ENCODE data around the gene NCBP2.

- PRO-cap, 8 experiments: no peak in any of the 8 experiments
Measured at GRCh38 chr3:196425820-196426300, 6.4 kb downstream of the UBXN7 start.

DNA sequence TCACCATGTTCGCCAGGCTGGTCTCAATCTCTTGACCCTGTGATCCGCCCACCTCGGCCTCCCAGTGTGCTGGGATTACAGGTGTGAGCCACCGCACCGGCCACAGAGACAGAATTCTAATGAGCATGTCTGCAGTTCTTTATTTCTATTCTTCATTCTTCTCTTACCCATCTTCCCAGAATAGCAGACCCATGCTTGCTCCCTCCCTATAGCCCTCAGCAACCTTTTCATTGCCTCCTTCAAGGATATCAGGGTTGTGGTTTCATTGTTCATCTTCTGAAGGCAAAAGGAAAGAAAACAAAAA, 257 bp downstream of the SMCO1 start:
- PRO-cap, 8 experiments: no peak in any of the 8 experiments

DNA sequence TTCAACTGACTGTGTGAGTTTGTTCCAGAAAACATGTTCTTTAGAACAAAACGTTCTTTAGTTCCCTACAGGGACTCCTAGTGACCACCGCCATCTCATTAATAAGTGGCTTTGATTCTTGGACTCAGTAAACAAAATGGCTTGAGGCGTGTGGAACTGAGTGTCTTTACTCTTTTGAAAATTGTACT, 15.5 kb upstream of the NRROS start:
- PRO-cap, 8 experiments: no peak in any of the 8 experiments

GRCh38 chr3:196624282-196624833, 15.1 kb upstream of the NRROS start:
- PRO-cap, 8 experiments: peak in 5 of 8 experiments; most common plus-strand start chr3:196624642 (in 5); most common minus-strand start chr3:196624458 (in 1)

DNA sequence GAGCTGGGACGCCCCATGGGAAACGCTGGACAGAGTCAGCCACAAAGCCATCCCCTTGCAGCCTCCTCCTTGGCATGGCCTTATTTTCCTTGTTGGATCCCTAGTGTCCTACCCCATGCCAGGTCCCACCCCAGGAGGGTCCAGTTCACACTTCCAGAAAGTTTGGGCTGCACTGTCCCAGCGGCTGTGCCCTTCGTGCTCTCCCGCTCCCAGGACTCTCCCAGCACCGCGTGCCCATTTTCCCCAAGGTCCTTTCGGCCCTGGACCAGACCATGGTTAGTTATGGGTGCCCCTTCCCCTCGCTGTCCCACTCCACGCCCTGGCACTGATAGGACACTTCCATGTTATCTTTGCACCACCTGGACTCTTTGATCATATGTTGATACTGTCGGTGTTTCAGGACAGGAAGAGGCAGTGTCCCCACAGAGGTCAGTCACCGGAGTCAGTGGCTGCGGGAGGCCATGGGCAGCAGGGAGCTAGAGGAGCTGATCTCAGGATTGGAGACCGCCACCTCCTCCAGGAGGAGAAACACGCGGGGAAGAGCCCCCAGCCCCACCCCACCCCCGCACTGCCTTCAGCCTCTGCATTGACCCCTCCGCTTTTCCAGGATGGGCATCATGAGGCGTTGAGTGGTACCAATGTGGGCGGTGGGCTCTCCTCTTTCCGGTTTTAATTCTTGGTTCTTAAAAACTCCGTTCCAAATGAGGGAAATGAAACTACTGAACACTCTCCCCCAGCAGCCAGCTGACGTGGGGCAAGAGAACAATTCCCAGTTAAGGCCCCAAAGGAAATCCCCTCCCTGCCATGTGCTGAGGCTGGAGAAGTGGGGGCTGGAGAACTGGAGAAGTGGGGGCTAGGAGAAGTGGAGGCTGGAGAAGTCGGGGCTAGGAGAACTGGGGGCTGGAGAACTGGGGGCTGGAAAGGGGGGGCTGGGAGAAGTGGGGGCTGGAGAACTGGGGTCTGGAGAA, 5.5 kb upstream of the NRROS start:
- PRO-cap, 8 experiments: peak in 1 of 8 experiments; most common plus-strand start position 837 of the sequence (in 1); most common minus-strand start position 610 of the sequence (in 1)

- PRO-cap, 8 experiments: peak in 7 of 8 experiments; most common plus-strand start chr3:196643329 (in 4); most common minus-strand start chr3:196643294 (in 7)
Measured at GRCh38 chr3:196642945-196643666, 3.6 kb downstream of the NRROS start.

GRCh38 chr3:196942266-196942624, at the start of gene NCBP2:
Gene NCBP2, minus strand, starts transcription at chr3:196942528.
- PRO-cap, 8 experiments: peak in 8 of 8 experiments; most common minus-strand start chr3:196942433 (in 7)

DNA sequence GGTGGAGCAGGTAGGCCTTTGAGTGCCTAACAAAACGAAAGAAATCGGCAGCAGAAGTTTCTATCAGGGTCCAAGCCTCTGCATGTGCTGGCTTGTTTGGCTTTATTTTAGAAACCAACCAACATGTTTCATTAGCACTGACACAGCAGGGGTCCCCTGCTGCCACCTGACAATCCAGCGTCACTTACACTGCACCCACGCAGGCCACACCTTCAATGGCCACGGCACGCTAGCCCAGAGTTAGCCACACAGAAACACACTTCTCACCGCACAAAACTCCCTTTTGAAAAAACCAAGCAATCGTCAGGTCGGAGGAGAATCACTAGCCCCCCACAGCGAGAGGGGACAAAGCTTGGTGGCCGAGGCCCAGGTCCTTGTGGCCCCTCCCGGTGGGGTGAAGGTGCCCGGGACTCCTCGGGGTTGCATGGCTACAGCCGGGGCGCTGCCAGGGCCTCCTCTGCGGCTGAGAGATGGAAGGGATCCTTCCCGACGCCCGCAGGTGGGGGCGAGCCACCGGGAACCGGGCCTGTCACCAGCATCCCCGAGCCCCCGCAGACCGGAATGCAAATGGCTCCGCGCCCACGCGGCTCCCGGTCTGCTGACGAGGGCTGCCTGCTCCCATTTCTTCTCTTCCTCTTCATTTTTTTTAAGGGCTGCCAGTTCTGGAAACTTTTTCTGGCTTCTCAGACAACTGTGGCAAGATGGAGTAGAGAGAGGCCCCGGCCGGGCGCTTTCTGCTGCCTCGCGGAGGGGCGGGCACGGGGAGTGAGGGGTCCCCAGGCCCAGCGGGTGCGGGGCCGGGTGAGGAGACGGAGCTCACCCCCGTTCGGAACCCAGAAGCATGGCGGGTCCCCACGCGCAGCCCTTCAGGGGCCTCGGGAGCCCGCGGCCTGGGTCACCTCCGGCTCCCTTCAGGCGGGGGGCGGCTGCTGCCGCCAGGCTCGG, 27.7 kb downstream of the MELTF start:
- PRO-cap, 8 experiments: no peak in any of the 8 experiments

DNA sequence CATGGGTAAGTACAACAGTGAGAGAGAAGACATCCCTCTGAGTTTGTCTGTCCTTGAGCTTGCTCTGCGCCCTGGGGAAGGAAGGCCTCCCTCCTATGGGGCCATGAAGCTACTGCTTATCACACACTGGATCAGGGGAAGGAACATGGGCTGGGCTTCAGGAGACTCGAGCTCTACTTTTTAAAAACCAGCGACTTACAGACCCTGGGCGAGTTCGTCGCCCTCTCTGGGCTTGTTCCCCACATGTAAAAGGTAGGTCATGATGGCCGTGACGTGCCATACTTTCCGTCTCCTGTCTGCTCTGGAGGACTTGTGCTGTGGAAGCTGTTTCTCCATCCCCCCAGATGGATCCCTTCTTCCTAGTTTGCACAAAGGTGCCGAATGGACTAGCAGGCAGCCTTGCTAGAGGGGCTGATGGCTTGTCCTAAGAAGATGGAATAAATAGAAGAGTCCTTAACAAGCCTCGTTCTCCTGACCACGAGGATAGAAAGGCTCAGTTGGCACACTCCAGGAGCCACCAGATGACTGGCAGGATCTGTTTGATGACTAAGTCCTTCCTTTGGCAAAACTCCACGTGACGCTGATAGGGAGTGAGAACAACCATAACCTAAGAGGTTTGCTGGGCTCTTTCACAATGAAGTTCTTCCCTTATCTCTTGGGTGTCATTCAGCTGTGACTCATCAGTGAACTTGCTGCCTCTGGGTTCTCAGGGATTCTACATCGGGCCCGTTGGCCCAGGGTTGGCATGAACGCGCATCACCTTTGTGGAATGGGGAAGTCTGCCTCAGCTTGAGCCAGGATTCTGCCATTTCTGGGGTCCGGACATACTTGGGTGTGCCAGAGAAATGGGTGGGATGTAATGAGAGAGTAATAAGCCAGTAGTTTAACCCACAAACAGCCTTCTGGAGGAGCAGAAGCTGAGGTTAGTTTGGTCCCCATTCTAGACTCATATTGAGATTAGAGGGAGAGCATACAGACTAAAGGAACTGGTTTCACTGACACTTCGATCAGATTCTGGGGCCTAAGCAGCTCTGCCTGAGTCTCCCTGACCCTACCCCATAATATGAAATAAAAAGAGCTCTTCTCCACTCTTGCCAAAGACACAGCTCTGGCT, 1.7 kb upstream of the MELTF start:
- PRO-cap, 8 experiments: peak in 5 of 8 experiments; most common plus-strand start position 680 of the sequence (in 4); most common minus-strand start position 527 of the sequence (in 5)

GRCh38 chr3:197062988-197063710, 33.5 kb upstream of the MELTF start:
- PRO-cap, 8 experiments: no peak in any of the 8 experiments

GRCh38 chr3:197090631-197091400, 61.2 kb upstream of the MELTF start:
- PRO-cap, 8 experiments: no peak in any of the 8 experiments

- PRO-cap, 8 experiments: no peak in any of the 8 experiments
Measured at GRCh38 chr3:197170523-197170996, 127.9 kb downstream of the DLG1 start.

DNA sequence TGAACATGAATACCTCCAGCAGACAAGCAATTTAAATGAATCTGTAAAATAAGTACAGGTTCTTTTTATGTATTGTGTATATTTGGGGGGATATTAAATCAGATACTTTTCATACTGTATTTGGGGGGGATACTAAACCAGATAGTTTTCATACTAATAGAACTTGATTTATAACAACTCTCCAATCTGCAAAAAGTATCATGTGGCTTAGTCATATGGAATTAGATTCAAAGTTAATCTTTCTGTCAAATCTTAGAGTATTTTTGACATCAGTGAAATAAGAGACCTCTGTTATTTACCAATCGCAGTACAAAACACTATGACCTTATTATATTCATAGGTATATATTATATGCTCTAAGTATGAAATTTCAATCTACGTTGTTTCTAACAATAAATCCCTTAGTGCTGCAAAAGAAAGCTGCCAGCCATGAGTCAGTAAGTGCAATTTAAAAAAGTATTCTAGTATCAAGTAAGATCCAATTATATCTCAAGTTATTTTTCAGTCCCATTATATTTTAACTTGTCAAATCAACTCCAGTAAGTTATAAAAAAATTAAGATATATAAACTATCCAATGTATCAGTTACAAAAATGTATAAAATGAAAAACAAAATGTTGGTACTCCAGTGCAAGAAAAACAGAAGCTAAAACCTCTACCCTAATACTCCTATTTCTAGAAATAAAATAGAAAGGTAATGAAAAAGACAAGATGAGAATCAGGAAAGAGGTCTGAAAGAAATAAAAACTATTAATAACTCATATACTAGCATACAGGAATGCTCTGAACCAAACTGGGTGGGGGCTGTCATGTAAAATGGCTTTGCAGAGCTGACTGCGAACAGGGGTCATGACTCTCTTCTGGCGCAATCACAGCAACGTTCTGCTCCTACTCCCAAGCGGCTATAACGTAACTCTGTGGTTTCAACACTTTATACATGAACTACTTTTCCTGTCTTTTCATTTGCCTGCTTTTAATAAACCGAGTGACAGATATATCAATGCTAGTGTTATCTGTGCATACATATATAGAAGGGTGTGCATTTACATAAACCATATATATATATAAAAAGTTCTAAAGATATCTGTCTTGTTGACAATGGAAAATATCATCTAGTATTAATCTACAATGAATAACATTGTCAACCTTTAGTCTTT, 117.0 kb downstream of the DLG1 start:
- PRO-cap, 8 experiments: no peak in any of the 8 experiments

DNA sequence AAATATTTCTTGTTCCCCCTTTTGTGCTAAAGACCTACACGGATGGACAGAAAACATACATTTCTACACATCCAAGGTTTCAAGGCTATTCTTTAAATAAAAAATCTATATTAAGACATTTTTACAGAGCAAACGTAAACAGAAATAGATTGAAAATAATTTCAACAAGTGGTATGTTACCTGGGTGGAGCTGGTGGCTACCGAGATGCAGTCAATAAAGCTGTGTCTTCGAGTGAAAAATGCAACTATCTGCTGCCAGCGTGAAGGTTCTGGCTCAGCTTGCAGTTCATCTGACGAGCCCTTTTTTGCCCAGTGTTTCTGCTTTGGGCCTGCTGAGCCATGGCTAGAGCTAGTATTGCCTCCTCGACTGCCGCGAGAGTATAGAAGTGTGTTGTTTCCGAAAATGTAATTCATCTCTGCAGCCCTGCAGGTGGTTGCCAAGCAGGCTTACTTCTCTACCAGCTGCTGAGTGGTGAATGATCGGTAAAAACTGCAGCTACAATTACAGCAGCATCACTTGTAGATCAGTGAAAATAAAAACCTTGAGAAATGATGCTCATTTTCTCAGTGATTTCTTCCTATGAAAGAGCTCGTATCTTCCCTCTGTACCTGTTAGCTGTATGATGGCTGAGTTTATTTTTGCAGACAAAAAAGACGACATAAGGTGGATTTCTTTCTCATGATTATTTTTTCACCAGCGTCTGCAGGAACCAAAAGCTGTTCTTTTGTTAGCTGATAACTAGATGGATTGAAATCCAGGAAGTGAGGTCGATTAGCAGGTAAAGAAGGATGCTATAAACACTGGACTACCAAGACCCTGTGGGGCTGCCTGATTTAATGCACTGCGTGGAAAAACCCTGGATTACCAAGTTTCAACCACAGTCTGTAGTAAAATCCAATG, 114.8 kb downstream of the DLG1 start:
- PRO-cap, 8 experiments: no peak in any of the 8 experiments

GRCh38 chr3:197401756-197402209, 103.4 kb upstream of the DLG1 start:
- PRO-cap, 8 experiments: peak in 2 of 8 experiments; most common plus-strand start chr3:197402018 (in 1)

DNA sequence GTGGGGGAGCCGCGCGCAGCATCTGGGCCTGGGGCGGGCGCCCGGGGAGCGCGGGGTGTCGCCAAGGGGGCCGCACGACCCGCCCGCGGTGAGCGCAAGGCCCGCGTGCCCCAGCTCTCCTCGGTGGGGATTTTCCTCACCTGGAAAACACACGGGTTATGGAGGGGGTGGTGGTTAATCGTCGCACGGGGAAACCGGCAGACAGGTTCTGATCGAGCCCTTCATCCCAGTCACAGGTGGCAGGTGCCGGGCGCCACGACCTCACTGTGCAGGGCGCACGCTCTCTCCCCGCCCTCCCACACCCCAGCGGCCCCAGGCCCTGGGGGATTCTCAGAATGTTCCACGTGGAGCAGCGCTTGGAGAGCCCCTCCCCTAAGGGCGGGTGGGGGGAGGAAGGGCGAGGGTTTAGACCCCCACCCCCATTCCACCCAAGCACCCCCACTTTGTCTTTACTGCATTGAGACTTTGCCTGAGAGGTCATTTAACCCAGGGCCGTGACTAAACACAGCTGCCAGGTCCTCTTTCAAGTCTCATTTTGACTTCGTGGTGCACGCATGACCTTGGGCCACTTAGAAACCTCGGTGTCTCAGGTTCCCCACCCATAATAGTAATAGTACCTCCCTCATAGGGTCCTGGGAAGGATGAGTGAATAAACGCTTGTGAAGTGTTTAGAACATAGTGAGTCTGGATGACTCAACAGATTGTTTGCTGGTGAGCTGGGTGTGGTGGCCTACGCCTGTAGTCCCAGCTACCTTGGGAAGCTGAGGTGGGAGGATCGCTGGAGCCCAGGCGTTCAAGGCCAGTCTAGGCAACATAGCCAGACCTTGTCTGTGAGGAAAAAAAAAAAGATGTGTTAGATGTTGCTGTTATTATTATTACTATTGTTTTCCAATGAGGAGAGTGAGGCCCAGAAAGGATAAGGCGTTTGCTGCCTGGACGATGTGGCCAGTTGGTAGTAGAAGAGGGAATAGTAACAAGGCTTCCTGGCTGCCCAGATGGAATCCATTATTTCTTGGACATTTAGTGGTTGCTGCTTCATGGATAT, 56.5 kb downstream of the BDH1 start:
- PRO-cap, 8 experiments: no peak in any of the 8 experiments

- PRO-cap, 8 experiments: no peak in any of the 8 experiments
Measured at GRCh38 chr3:197512633-197513121, 43.1 kb downstream of the BDH1 start.

GRCh38 chr3:197513921-197514586, 41.7 kb downstream of the BDH1 start:
- PRO-cap, 8 experiments: peak in 1 of 8 experiments; most common minus-strand start chr3:197514379 (in 1)

DNA sequence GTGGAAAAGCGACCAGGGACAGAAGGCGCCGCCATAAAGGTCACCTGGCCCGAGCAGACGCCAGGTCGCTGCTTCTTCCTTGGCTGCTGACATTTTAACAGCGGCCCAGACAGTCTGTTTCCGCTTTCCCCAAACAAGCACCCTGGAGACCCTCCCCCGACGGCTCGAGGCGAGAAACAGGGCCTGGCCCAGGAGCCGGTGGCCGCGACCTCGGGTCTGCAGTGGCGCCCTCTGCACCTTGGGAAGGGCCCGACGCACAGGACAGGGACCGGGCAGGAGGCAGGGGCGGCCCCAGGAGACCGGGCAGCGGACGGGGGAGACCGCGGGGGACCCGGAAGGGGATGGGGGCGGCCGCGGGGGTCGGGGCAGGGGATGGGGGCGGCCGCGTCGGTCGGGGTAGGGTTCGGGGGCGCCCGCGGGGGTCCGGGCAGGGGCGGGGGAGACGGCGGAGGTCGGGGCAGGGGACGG, 82.6 kb downstream of the RUBCN start:
- PRO-cap, 8 experiments: peak in 1 of 8 experiments; most common plus-strand start position 172 of the sequence (in 1)

DNA sequence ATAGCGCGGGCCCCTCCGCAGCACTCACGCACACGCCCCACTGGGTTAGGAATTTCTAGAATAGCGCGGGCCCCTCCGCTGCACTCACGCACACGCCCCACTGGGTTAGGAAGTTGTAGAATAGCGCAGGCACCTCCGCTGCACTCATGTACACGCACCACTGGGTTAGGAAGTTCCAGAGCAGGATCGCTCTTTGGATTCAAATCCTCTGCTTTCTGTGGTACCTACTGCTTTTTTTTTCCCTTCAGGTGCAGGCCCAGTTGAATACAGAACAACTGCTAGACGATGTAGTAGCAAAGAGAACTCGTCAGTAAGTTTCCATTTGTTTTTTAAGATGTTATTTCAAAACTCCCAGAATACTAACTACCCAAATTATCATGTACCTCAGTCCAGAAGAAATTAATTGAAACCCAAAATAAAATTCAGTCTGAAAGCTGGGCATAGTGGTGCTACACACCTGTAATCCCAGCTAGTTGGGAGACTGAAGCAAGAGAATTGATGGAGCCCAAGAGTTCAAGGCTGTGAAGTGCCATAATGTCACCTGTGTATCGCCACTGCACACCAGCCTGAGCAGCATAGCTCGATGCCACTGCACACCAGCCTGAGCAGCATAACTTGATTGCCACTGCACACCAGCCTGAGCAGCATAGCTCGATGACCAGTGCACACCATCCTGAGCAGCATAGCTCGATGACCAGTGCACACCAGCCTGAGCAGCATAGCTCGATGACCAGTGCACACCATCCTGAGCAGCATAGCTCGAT, 17.0 kb upstream of the LRCH3 start:
- PRO-cap, 8 experiments: peak in 4 of 8 experiments; most common plus-strand start position 428 of the sequence (in 4)